Jurkat, Clone E6-1 (cell line): ENCODE data around the gene SLC66A3.

- RRBS, result 56% methylated on average over 3 of the region's 19 CpGs
Observed at GRCh38 chr2:10008279-10008833, 35.0 kb upstream of the KLF11 start.

GRCh38 chr2:10035607-10036030, 7.7 kb upstream of the KLF11 start:
- RRBS, result no CpG with 5 or more reads among the region's 6 CpGs

GRCh38 chr2:10052391-10052855, 9.1 kb downstream of the KLF11 start:
- RRBS, result 77% methylated on average over 4 of the region's 8 CpGs

- RRBS, result 24% methylated on average over 27 of the region's 57 CpGs
Observed at GRCh38 chr2:10303694-10304452, 1.2 kb downstream of the HPCAL1 start.

DNA sequence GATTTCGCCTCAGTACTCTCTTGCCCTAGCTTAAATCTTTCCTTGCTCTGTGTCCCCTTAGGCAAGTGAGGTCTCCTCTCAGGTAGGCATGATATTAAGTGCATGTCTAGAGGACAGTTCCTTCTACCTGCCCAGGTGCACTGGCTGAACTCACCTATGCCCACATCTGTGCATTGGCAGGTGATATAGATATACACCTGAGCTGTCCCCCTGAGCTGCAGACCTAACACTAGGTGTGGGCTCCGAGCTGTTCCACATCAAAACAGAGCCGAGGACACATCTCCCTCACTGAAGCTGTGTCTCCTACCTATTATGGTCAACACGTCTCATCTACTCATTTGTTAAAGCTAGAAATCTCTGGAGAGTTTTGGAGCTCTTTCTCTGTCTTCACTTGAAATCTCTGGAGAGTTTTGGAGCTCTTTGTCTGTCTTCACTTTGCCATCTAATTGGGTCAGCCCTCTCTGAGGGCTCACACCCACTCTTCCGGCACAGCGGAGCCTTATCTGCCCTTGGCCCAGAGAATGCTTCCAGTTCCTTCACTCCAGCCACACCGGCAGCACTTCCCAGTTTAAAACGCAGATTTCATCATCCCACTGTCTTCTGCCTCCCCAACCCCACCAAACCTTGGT, 4.7 kb downstream of the HPCAL1 start:
- RRBS, result 95% methylated on average over 3 of the region's 8 CpGs

GRCh38 chr2:10308475-10308767, 5.7 kb downstream of the HPCAL1 start:
- RRBS, result no CpG with 5 or more reads among the region's 5 CpGs

GRCh38 chr2:10344025-10344501, 41.4 kb downstream of the HPCAL1 start:
- RRBS, result no CpG with 5 or more reads among the region's 17 CpGs

- RRBS, result no CpG with 5 or more reads among the region's 9 CpGs
Observed at GRCh38 chr2:10352486-10353150, 49.9 kb downstream of the HPCAL1 start.

GRCh38 chr2:10426594-10427221, 21.4 kb downstream of the ODC1 start:
- RRBS, result 96% methylated on average over 7 of the region's 29 CpGs

GRCh38 chr2:10490601-10491305, 42.6 kb upstream of the ODC1 start:
- RRBS, result no CpG with 5 or more reads among the region's 10 CpGs

- RRBS, result no CpG with 5 or more reads among the region's 12 CpGs
Observed at GRCh38 chr2:10499211-10499711, 51.1 kb upstream of the ODC1 start.

GRCh38 chr2:10788813-10789056, 23.9 kb downstream of the PDIA6 start:
- RRBS, result no CpG with 5 or more reads among the region's 3 CpGs

- RRBS, result no CpG with 5 or more reads among the region's 8 CpGs
Observed at GRCh38 chr2:10821200-10821568, 8.6 kb upstream of the PDIA6 start.

- RRBS, result no CpG with 5 or more reads among the region's 2 CpGs
Observed at GRCh38 chr2:10873173-10873479, 38.6 kb upstream of the KCNF1 start.

DNA sequence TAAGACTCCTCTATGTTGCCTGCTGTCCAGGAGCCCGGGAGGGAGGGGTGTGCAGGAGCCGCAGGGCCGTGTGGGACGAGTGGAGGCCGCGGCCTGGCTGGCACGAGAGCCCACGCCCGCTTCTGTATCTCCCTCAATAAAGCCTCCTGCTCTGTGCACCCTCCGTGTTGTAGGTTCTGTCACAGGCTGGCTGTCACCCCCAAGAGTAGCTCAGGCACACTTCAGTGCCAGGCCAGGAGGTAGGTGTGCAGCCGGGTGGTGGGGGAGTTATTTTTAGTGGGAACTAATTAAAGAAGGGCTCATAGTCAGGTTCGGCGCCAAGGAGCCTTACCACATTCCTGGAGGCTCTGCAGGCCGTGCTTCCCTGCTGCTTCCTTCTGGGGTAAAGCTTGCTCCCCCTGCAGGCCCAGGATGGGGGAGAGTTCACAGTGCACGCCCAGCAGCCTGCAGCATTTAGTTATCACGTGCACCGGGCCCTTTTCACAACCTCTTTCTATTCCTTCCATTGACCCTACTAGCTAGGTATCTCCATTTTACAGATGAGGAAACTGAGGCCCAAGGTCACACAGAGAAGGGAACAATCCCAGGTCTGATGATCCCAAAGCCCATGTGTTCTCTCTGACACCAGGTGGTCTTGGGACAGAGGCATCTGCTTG, 2.5 kb downstream of the KCNF1 start:
- RRBS, result 44% methylated on average over 1 of the region's 17 CpGs

- RRBS, result 2% methylated on average over 30 of the region's 80 CpGs
Observed at GRCh38 chr2:11155127-11155775, at the start of gene SLC66A3. Gene SLC66A3 (plus strand): TSS chr2:11155467.

- RRBS, result no CpG with 5 or more reads among the region's 10 CpGs
Observed at GRCh38 chr2:11181403-11181809, 26.1 kb downstream of the SLC66A3 start.

DNA sequence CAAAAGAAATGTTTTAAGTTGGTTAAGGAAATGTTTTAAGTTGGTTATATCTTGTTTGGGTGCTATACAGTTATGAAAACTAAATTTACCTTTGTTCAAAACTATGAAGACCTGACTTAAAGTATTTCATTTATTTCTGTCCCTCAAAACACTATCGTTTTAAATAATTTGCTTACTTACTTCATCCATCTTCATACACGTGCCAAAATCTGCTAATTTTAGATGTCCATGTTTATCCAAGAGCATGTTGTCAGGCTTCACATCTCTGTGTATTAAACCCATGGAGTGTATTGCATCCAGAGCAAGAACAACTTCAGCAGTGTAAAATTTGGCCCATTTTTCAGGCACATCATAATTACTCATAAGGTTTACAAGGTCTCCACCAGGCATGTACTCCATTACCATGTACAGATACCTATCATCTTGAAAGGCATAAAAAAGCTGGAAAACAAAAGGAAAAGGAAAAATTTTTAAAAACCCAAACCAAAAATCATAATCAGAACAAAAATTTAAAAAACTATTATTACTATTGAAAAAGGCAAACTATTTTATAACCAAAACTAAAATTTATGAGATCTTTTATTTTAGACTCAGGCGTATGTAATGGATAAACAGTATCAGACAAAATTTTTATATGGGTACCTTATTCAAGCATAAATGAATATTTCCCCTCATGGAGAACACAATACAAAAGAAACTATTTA, 80.4 kb downstream of the SLC66A3 start:
- RRBS, result no CpG with 5 or more reads among the region's 3 CpGs

DNA sequence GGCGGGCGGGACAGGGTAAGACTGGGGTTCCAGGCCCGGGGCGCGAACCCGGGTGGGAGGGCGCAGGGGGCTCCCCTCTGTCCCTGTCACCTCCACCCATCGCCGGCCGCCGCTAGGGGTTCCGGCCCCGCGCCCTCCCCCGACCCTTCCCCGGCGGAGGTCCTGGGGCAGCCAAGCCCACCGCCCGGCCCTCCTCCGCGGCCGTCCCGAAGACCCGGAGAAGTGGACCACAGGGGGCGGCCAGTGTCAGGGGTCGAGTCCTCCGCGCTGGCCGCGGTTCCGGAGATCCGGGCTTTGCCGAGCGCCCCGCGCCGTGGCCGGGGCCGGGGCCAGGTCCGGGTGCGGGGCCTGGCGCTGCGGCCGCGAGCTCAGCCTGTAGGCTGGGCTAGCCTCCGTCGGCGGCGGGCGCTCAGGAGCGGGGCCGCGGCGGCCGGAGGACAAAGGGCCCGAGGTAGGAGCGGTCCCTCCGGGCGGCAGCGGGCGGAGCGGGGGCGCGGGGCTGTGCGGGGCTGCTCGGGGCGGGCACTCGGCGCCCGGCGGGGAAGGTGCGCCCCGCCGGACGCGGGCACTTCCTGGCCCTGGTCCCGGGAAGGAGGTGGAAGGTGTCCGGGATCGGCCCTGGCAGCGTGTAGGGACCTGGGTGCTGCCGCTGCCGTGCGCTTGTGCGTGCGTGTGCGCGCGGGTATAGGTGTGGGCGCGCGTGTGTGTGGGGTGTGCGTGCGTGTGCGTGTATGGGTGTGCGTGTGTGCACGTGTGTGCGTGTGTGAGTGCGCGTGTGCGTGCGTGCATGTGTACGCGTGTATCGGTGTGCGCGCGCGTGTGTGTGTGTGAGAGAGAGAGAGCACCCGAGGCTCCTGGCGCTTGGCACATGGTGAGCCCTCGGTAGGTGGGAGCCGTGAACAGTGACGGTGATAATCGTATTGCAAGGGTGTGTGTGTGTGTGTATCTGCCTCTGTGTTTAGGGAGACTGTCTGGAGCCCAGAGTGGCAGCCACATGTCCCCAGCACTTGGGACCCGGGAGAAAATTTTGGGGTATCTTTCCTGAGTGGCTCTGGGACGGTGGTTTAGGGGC, 16.9 kb upstream of the E2F6 start:
- RRBS, result 48% methylated on average over 18 of the region's 116 CpGs

DNA sequence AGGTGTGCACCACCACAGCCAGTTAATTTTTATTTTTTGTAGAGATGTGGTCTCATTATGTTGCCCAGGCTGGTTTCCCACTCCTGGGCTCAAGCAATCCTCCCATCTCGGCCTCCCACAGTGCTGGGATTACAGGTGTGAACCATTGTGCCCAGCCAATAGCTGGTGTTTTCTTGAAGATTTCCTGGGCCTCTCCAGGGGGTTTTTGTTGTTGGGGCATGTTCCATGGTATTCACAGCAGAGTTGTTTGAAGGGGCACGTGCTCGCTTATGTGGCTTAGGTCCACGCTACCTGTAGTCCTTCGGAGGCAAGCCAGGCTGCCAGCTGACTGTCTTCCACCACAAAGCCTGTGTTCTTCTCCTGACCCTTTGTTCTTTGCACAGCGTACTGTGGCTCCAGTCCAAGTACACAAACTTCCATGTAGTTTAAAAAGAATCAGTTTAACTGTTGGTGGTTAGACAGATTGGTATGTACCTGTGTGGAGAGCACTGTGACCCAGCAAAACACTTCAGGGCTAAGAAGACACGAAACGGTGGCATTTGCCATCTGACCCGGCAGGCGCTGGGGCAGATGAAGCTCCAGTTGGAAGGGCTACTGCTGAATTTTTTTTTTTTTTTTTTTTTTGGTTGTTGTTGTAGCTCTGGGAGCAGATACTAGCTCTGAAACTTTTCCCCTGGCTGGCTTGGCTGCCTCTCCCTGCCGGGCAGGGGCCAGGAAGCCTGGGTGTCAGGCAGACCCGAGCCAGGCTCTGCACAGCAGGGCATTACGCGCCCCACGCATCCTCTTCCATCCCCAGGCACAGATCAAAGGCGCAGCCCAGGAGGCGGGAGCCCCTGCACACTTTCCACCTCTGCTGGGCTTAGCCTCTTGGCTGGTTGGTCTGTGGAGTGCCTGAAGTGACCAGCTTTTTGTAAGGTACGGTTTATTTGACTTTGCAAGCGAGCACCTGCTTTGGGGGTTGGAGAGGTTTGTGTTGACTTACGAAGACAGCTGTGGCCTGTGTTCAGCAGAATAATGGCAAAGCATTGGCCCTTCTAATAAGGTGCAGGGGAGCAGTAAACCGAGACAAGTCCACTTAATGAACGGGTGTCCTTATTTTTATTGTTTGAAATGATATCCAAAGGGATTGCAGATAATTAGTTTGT, 5.7 kb downstream of the GREB1 start:
- RRBS, result no CpG with 5 or more reads among the region's 22 CpGs